WTC11 (cell line): ENCODE measurements around a stretch of chr4.

DNA sequence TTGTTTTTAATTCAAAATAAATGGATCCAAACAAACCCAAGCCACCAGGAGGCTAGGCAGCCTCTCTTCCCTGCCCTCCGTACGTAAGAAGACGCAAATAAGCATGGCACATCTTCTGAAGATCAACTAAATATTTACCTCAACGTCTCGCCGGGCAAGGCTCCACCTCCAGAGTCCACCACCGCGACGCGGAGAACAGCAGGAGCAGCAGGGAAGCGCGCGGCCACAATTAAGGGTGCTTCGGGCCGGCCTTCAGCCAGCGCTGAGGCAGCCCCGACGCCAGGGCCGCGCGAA lies 592 bp downstream of the HAUS3 start:
- PRO-cap = no peak

DNA sequence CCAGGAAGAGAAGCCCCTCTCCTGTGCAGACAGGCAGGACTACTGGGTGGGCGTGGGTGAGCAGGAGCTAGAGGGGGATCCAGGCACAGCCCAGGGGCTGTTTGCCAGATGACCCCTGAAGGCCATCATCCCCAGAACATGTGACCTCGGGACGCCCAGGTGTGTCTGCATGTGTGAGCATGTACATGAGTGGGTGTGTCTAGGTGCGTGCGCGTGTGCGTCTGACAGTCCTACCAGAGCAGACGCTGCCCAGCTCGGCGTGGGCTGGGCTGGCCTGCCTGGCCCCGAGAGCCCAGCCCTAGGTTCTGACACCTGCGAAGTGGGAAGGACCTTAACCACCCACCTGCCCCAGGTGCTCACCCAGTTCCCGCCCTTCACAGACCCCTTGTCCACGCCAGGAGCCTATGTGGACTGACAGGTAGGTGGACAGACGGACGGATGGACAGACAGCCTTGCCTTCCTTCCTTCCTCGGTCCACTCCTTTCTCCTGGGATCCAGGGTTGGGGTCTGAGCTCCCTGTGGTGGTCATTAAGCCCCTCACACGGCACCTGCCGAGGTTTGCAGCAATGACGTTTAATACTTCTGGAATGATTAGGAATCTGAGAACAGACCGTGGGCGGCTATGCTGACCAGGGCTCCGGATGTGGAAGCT lies 7.9 kb upstream of the HAUS3 start:
- PRO-cap = no peak

GRCh38 chr4:2266229-2266468 lies 4.2 kb upstream of the MXD4 start:
- PRO-cap = no peak

DNA sequence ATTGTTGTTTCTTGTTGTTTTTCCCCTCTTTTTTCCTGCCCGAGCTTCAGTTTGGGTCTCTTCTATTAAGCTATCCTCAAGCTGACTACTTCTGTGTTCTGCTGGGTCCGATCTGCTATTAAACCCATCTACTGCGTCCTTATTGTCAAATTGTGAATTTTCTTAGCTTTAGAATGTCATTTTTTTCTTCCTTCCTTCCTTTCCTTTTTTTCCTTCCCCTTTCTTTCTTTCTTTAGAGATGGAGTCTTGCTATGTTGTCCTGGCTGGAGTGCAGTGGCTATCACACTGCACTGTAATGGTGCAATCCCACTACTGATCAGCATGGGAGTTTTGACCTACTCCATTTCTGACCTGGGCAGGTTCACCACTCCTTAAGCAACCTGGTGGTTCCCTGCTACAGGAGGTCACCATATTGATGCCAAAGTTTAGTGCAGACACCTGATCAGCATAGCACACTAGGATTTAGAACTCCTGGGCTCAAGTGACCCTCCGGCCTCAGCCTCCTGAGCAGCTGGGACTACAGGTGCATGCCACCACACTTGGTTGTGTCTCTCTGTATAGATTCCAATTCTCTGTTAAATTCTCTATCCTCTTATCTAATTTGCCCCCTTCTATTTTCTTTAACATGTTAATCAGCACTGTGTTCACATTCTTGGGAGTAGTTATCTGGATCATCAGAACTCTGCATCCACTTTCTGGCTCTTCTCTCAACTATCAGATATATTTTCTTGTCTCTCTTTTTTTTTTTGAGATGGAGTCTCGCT lies 54.2 kb upstream of the MXD4 start:
- PRO-cap = no peak

- PRO-cap = no peak
Observed at GRCh38 chr4:2361230-2362214, 56.9 kb downstream of the ZFYVE28 start.

GRCh38 chr4:2389651-2390081 lies 28.8 kb downstream of the ZFYVE28 start:
- PRO-cap = no peak

DNA sequence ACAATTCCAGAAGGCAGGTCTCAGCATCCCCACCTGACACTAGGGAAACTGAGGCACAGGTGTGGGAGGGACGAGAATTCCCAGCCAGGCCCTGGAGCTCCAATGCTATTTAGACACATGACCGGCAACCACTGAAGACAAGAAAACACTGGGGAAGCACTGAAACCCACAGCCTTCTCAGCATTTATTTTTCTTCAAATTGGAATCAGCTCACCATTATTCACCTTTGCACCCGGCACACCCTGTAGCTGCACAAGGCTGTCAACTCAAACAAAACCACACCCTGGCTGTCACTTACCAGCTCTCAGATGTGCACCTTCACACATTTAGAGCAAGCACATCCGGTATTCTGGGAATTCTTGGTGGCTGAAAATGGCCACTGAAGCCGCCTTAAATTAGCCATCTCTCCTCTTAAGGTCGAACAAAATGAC lies 6.0 kb downstream of the ZFYVE28 start:
- PRO-cap = no peak

DNA sequence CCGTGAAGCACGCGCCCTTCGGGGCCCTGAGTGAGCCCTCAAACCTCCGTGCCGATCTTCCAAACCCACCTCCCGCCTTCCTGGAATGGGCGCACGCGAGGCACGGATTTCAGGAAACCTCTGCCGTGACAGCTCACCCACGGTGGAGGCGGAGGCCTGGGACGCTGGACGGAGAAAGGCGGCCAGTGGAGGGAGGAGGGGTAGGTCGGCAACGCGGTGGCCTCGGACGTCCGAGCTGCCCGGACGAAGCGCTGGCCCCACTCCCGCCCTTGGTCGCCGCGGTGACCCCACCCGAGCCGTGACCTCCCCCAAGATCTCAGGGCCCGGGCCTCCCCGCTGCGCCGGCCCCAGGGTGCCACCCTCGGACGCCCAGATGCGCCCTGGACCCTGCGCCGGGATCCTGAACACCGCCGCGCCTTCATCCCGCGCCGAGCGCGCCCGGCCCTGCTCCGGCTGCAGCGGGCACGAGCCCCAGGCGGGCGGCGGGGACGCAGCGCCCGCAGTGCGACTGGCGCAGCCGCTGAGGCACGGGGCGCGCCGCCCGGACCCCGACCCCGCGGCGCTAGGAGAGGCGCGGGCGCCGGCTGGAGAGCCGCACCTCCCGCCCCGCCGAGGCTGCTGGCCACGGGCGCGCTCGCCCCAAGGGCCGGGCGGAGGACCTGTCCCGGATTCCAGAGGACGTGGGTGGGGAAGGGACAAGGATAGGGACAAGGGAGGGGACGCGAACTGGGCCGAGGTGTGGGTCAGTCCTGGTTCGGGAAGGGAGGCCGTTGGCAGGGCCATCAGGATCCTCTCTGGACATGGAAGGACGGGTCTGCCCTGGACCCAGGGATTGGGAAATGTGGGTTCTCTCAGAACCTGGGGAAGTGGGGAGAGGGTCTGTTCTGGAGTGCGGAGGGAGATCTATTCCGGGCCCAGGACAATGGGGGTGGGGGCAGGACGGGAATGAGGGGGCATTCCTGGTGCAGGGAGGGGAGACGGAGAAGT lies 1.2 kb downstream of the ZFYVE28 start:
- PRO-cap = no peak

DNA sequence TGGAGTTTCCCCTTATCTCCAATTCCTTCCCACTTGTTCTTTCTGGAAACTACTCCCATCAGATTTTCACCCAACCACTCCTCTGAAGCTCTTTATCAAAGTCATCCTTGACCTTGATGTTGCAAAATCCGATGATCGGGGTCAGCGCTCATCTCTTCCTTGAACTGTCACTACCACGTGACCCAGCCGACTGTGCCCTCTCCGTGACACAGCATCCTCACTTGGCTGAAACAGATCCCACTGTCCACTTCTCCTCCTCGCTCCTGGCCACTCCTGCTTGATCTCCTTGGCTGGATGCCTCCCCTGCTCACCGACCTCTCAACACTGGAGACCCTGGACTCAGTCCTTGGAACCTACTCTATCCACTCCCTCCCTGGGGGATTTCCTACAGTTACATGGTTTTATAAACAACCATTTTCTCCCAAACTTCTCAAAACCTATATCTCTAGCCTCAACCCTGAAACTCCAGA lies 1.4 kb upstream of the ZFYVE28 start:
- PRO-cap = no peak

DNA sequence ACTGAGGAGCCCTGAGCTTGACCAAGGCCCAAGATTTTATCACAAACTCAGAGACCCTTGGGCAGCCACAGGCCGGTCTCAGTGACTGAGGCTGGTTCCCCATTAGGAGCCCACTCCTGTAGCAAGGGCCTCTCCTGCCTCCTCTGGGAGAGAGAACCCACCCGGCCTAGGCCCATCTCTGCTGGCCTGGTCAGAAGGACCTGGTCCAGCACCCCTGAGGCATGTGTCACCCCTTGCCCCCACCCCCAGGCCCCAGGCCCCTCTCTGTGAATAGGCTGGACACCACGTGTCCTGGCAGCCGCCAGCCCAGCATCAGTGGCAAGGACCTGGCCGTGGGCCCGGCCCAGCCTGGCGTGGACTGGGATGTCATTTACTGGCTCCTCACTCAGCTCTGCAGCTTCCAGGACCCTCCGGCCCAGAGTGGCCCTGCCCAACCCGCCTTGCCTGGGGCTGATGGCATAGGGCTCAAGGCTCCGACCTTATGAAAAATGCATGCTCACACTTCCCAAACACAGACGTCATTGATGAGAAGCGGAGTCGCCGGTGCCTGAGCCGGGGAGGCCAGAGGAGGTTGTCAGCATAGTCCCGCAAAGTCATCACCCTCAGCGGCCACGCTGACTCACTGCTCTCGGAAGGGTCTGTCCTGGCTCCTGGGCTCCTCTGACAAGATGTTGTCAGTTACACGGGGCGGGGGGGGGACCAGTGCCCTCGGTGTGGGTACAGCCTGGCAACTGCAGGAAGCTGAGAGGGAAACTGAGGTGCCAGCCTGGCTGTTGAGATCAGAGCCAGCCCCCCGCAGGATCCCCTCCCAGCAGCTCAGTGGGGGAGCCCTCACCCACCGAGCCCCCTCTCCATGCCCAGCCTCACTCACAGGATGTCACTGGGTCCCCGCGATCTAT lies 14.5 kb upstream of the ZFYVE28 start:
- PRO-cap = no peak

GRCh38 chr4:2513191-2513932 lies 23.1 kb upstream of the FAM193A start:
- PRO-cap = no peak

- PRO-cap = no peak
Observed at GRCh38 chr4:2534782-2535236, 1.6 kb upstream of the FAM193A start.

- PRO-cap = no peak
Observed at GRCh38 chr4:2751092-2751660, 5.0 kb downstream of the TNIP2 start.

DNA sequence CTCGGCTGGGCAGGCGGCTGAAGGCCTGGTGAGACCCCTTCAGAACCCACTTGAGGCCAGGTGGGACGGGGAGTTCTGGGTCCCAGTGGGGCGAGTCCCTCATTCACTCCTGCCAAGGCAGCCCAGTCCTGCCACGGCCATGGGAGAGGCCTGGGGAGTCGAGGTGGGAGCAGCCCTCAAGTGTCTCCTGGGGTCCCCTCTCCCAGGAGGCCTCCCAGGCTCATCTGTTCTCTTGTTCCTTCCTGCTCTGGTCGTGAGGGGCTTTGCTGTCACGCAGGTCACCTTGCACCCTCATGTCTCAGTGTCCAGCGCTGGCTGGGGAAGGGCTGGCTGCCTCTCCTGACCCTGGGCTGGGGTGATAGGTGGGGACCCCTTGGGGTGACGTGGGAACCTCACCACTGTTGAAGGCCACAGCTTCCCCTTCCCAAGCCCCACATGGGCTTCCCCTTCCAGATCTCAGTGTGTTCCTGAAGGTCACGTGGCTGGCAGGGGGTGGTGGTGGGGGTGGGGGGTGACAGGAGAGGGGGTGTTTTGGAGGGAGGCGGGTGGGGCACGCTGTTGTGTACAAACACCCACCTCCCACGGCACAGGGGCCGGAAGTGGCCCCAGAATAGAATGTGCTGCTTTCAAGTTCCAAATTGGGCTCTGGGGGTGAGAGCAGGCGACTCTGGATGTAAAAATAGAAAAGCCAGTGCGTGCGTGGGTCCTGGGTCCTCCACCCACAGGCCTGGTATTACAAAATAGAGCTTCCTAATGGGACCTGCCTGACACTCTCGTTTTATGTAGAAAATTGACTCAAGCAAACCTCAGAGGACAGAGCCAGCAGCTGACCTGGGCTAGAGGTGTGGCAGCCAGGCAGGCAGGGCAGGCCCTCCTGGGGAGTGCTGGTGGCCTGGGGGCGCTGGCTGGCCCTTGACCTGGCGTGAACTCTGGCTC lies 5.7 kb upstream of the SH3BP2 start:
- PRO-cap = no peak

DNA sequence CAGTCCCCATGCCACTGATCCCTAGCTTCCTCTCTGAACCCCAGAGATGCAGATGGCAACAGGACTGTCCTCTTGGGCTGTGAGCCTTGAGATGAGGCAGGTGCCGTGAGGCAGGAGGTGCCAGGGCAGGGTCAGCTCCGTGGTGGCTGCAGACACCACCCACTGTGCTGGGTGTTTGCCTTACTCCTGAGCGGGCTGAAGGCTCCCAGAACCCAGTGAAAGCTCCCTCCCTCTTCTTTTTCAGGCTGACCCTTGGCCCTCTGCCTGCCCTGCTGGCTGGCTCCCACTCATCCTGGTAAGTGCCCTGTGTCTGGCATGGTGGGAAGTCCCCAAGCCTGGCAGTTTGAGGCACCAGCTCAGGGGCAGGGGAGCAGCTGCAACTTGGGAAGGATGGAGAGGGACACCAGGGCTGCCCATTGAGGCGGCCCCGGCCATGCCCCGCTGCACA lies 16.7 kb downstream of the SH3BP2 start:
- PRO-cap = no peak

- PRO-cap = no peak
Observed at GRCh38 chr4:2812543-2812802, 19.6 kb downstream of the SH3BP2 start.

DNA sequence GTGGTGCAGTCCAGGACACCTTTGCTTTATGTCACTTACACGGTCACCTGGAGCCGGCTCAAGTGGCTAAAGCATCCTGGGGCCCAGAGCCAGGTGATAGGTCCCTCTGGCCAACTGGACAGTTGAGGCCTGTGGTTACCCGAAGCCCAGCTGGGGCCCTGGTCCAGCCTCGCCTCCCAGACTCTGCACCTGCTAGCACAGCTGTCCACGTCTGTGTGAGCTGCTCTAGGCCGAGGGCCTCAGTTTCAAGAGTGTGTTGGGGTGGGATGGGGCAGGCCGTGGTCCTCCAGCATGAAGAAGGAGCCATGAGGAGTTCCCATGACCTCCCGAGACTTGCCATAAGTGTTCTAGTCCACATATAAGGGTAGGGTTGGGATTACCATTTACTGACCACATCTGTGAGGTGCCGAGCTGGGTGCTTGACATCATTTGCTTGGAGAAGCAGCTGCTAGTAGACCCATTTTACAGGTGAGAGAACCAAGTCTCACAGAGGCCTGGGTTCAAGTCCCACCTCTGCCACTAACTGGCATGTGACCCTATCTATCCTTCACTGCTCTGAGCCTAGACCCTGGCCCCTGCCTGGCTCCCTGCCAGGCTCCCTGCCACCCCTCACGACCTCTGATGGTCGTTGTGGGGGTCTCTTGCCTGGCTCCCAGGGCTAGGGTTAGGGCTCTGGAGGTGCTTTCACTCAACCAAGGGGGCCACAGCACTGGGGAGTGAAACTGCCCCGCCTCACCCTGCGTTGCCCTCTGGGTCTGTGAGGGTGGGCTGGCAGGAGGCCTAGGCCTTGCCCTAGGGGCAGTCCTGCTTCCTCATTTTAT lies 7.4 kb upstream of the ADD1 start:
- PRO-cap = no peak

- PRO-cap = no peak
Observed at GRCh38 chr4:2894477-2894914, 40.1 kb downstream of the MFSD10 start.

GRCh38 chr4:2924676-2925300 lies 9.8 kb downstream of the MFSD10 start:
- PRO-cap = no peak

DNA sequence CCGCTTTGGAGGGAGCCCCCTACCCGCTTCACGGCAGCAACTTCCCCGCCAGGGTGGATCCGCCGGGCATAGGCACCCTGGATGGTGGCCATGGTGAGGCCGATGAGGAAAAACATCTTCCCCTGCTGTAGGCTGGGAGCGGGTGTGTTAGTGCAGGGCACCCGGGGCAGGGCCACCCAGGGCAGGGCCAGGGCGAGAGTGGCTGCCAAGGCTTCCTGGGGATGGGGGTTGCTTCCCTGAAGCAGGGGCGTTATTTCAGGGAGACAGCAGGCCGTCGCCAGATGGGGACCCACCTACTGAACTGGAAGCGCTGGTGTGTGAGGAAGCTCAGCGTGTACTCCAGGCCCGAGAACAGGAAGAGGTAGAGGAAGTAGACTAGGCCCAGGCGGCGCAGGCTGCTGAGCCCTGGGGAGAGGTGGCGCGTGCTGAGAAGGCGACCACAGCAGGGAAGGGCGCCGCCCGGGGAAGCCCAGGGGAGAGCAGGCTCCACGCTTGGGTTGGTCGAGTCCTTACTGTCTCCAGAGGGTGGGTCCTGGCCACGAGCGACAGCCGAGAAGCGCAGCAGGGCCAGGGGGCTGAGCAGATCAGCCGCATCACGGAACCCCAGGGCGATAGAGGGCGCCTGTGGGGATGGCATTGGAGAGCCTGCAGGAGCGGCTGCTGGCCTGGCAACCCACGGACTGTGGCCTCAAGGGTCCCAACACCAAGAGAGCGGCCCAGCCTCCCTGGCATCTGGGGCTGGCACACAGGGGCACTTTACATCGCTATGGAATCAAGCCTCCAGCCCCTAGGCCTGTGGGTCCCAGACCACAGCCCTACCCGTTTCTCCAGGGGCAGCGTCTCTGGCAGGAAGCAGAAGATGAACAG lies 2.9 kb downstream of the MFSD10 start:
- PRO-cap = no peak